Rectum (tissue), 1 donor: ENCODE measurements around a stretch of chr16.

DNA sequence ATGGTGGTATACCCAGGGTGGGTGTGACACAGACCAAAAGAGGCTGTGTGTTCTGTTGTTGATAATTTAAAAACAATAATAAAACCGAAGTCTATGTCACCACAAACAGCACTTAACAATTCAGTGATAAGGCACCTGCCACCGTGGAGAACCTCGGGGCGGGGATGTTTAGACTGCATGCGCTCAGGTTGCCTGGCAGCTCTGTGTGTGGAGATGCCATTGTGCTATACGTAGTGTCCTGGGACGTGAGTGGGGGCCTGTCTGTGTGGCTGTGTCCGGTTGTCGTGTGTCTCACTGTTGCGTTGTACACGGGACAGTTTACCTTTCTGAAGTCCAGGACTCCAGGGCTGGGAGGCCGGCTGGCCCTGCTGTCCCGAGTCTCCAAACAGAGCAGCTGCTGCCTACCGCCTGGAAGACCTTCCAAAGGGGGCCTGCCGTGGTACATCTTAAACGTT is 18.8 kb downstream of the SPIRE2 start:
- PRO-cap = bidirectional peak, plus-strand start at position 239 of the sequence, minus-strand start at position 203 of the sequence

DNA sequence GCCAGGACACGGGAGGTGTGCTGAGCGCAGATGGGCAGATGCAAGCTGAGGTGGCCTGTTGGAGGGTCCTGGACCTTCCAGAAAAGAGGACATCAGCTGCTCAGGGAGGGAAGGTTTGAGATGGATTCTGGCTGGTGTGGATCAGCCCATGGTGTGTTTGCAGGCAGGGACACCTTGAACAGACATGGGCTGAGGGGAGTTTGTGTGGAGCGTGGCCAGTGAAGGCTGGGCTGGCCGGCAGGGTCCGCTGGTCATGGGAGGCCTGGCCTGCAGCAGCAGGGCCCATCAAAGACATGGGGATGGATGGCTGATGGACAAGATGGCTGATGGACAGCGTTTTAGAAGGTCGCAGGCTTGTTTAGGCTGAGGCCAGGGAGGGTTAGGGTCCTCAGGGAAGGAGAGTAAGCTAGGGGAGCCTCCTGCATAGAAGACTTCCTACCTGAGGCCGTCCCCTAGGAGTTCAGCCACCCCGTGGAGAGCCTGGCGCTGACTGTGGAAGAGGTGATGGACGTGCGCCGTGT is 10.3 kb upstream of the TCF25 start:
- PRO-cap = no peak

DNA sequence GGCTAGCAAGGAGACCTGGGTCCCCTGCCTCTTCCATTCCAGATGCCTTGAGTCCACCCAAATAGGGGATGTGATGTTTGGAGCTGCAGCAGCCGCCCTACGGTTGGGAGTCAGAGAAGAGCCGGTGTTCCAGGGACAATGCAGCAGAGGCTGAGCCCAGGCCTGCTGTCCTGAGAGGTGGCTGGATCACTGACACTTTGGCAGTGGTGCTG is 5.6 kb upstream of the MC1R start:
- PRO-cap = no peak

DNA sequence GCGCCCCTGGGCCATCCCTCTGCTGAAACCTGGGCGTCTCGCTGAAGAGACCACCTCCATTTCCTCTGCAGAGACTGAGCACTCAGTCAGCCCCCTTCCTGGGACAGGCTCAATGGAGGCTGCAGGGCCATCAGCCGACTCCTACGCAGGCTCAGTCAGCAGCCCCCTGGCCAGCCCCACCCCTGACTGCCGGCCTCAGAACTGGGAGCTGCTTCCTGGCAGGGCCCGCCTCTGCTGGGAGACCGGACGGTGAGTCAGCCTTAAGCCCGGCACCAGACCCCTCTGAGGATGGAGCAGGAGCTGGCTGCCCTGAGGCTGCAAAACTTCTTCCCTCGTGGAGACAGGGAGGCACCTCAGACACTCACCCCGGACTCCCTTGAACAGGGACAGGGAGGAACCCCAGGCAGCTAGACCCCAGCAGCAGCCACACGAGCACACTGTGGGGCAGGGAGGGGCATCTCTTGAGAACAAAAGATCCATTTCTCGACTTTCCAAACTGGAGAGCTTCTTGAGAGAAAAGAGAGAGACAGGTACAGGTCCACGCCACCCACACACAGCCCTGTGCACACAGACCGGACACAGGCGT is 1.4 kb upstream of the TUBB3 start:
- PRO-cap = bidirectional peak, plus-strand start at position 275 of the sequence, minus-strand start at position 168 of the sequence

GRCh38 chr16:89922240-89923234 is 605 bp upstream of the TUBB3 start:
- PRO-cap = bidirectional peak, plus-strand start at chr16:89922599, minus-strand start at chr16:89922456; bidirectional peak, plus-strand start at chr16:89923345, minus-strand start at chr16:89923192

DNA sequence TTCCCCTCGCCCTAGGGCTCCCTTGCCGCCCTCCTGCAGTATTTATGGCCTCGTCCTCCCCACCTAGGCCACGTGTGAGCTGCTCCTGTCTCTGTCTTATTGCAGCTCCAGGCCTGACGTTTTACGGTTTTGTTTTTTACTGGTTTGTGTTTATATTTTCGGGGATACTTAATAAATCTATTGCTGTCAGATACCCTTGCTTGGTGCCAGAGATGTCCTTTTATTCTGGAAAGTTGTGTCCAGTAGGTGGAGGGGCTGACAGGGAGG is 12.7 kb downstream of the TUBB3 start:
- PRO-cap = no peak

DNA sequence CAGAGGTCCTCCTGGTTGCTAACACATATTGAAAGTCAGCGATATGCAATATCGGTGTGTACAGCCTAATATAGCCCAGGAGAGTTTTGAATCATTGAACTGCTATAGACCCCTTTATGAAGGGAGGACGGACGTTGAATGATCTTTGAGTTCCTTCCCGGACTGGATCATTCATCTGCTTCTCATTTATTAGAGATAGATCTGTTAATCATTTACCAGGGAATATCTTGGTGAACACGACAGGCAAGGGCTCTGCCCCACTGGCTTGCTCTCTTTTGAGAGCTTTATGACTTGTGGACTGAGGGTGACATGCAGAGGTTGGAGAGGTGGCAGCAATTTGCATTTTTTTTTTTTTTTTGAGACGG is 25.3 kb downstream of the DEF8 start:
- PRO-cap = bidirectional peak, plus-strand start at position 287 of the sequence, minus-strand start at position 164 of the sequence